Paraaortic lymph node (tissue), 1 donor: ENCODE measurements around the genes NR3C2 and PRSS48.

GRCh38 chr4:144782914-144783236 is 136.9 kb downstream of the HHIP start:
- PRO-cap = no peak

DNA sequence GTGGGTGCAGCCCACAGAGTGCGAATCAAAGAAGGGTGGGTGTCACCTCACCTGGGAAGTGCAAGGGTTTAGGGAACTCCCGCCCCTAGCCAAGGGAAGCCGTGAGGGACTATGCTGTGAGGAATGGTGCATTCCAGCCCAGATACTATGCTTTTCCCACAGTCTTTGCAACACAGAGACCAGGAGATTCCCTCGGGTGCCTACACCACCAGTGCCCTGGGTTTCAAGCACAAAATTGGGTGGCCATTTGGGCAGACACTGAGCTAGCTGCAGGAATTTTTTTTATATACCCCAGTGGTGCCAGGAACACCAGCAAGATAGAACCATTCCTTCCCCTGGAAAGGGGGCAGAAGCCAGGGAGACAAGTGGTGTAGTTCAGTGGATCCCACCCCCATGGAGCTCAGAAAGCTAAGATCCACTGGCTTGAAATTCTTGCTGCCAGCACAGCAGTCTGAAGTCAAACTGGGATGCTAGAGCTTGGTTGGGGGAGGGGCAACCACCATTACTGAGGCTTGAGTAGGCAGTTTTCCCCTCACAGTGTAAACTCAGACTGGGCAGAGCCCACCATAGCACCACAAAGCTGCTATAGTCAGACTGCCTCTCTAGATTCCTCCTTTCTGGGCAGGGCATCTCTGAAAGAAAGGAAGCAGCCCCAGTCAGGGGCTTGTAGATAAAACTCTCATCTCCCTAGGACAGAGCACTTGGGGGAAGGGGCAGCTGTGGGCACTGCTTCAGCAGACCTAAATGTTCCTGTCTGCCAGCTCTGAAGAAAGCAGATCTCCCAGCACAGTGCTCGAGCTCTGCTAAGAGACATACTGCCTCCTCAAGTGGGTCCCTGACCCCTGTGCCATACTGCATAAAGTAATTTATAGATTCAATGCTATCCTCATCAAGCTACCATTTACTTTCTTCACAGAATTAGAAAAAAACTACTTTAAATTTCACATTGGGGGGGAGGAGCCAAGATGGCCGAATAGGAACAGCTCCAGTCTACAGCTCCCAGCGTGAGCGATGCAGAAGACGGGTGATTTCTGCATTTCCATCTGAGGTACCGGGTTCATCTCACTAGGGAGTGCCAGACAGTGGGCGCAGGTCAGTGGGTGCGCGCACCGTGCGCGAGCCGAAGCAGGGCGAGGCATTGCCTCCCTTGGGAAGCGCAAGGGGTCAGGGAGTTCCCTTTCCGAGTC is 163.1 kb downstream of the HHIP start:
- PRO-cap = no peak

- PRO-cap = no peak
Measured at GRCh38 chr4:145137350-145138391, 39.6 kb downstream of the ABCE1 start.

- PRO-cap = no peak
Measured at GRCh38 chr4:145155145-145156151, 24.9 kb downstream of the OTUD4 start.

GRCh38 chr4:145492298-145493054 is 10.8 kb downstream of the SMAD1 start:
- PRO-cap = no peak

DNA sequence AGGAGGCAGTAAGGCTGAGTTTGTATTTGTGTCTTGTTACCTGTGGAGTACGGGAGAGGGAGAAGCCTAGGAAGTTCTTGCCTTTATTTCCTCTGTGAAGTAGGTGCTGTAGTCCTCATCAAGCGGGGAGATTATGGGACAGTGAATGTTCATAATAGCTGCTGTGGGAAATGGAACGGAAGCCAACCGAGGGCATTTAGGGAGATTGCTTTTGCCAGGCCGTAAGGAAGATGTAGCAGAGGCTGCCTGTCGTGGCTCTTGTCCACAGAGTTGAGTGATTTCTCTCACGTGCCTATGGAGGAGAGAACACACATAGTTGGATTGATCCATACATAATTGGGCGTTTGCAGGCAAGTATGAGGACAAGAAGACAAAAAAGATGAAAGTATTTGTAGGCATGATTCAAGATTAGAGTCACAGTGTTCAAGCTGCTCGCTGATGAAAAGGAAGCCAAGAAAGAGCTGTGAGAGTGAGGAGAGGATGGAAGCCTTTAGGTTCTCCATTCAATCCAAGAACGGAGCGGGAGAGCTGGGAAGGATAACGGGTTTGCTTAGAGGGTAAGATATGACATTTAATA is 29.5 kb upstream of the C4orf51 start:
- PRO-cap = no peak

DNA sequence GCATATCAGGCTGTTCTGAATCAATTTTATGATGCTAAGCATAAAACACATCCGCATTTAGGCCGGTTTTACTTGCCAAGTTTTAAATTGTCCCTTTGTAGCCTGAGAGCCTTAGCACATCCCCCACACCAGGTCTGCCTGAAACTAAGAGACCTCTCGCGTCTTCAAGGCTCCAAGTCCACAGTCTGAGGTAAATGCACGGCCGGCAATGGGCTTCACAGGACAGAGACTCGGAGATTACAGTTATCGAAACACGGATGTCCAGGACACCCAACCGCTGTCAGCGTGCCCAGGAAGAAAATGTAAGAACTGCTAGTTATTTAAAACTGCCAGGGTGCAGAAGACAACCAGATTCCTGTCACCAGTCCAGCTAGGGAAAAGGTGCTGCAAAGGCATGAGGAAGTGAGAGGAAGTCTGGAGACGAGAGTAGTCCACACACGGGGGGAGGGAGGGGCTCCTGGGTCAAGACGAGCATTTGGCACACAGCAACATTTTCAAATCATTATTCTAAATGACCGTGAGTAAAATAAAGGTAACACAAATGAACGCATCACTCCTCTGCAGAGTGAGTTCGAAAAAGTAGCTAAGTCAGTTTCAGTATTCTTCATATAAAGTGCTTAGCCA is 28.8 kb downstream of the ZNF827 start:
- PRO-cap = no peak

DNA sequence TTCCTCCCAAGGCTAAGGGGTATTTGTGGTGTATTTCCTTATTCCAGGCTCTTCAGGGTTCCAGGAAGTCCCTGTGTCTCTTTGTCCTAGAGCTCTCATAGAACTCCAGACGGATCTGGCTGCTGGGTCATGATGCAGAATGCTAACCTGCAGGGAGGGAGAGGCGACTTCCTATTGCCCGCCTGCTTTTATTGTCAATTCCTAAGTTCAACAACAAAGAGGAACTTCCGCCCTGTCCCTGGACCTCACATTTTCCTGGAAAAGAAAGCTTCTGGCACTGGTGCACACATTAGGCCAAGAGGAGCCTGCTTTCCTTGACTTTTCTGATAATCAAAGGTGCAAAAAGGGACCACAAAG is 46.0 kb upstream of the ZNF827 start:
- PRO-cap = no peak

GRCh38 chr4:146192087-146192624 is 16.6 kb downstream of the LSM6 start:
- PRO-cap = no peak

DNA sequence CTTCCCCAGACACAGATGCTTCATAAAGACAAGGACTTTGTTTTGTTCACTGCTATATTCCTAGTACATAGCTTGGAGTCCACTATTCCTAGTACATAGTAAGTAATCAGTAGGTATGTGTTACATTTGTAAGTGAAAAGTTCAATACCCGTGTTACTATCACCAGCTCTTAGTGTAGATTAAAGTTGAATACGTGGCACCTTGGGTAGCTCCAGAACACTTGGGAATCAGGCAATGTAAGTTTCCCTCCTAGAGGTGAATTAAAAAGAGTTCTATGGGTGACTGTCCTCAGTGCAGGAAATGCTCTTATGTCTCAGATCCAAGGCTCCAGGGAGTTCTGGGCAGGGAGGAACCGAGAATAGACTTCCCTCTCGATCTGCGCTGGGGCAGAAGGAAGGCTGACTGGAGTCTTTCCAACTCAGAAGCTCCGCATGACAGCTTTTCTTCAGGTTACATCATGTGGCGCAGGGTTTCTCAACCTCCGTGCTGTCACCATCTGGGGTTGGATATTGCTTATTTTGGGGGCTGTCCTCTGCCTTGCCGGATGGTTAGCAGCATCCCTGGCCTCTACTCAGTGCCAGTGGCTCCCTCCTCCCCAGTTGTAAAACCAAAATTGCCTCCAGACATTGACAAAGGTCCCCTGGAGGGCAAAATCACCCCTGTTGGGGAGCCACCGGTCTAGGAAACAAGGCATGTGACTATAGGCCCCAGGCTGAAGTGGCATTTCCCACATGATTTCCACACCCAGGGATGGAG is 21.2 kb downstream of the REELD1 start:
- PRO-cap = no peak

- PRO-cap = no peak
Measured at GRCh38 chr4:147822655-147823107, 90.8 kb downstream of the ARHGAP10 start.

DNA sequence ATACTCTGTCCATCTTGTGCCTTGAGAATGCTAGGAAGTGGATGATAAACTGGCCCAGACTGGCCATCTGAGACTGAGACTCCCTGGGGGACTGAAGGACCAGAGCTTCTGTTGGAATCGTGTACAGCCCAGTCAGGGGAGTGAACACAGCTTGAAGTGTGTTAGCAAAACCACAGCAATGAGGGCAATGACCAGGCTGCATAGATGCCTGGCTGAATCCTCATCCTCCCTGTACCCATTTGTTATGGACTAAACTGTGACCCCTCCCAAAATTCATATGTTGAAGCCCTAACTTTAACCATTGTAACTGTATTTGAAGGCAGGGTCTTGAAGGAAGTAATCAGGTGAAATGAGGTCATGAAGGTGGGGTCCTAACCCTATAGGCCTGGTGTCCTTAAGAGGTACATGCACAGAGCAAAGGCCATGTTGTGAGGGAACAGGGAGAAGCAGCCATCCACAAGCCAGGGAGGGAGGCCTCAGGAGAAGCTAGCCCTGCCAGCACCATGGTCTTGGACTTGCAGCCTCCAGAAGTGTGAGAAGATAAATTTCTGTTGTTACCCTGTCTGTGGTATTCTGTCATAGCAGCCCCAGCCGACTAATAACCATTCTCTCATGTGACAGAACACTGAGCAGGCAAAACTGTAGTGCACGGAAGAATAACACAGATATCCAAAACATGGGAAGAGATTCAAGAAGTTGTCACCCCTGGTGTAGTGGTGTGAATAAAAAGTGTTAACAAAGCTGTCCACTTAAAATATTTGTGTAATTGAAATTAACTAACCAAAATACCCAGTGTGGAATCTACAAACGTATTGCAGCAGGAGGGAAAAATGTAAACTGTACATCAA is 264.8 kb downstream of the ARHGAP10 start:
- PRO-cap = no peak

- PRO-cap = no peak
Measured at GRCh38 chr4:148322227-148323159, 119.7 kb downstream of the NR3C2 start.

DNA sequence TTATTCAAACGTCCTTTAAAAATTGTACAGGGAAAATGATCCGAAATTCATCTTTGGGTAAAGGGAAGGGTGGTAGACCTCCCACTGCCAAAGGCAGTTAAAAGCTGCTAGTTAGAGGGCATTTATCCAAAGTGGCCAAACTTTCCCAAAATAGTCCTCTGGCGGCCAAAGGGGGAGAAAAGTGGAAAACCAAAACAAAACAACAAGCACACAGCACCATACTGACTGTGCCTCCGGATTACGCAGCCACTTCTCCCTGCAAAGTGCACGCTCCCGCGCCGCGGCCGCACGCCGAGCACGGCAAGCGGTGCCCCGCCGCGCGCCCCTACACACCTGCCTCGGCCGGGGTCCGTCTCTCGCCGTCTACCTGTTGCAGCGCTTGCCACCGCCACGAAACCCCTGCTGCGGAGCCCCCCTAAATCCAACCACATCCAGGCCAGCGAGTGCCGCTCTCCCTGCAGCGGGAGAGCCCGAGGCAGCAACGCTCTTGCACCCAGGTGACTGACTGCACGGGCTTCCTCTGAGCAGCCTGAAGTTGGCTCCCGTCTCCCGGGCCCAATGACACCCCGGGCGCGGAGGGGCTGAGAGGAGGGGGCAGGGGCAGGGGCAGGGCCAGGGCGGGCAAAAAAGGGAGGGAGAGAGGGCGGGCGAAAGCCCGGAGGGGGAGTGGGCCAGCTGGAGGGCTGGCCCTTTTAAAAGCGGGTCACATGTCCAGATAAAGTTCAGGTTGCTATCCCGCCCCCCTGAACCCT is at the start of gene NR3C2:
TSS of gene NR3C2 (minus strand) at position 588 of the 752 bp plus-strand sequence.
- PRO-cap = unidirectional peak, plus-strand start at position 224 of the sequence; bidirectional peak, plus-strand start outside the sequence, minus-strand start at position 507 of the sequence

DNA sequence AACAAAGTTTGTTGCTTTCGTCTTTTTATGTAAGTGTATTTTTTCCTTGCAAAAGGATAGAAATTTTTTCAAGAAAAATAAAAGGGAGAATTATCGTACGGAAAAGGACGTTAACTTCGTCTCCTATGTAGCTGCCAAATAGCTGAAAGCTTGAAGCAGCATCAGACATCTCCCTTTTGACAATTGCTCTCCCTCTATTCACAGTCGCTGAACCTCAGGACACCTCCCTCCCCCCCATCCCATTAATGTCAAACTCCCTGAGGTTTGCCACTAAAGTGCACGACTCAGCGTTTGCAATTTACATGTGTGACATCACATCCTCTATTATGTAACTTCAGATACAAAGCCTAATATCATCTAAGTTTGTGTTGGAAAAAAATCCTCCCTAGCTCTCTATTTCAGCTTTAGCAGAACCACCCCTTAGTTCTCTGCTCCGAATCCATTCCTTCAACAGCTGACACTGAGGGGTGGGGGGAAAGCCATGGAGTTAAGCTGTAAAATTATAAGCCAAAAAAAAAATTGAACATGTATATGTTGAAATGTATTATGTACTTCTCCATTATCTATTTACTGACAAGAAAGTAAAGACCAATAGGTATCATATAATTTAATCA is 5.5 kb upstream of the NR3C2 start:
- PRO-cap = unidirectional peak, minus-strand start at position 244 of the sequence

DNA sequence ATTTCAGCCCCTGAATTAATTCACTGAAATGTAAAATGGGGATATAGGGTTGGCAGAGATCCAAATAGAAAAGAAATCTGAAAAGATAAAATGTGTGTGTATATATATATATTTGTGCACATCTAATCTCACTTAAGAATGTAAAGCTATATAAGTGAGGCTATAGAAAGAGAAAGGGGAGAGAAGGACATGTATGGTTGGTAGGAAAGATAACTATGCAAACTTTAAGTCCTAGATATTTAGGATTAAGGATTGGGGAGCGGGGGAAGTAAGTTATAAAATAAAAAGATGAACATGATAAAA is 608.0 kb upstream of the NR3C2 start:
- PRO-cap = no peak

GRCh38 chr4:150583768-150584591 is 2.0 kb downstream of the MAB21L2 start:
- PRO-cap = no peak

DNA sequence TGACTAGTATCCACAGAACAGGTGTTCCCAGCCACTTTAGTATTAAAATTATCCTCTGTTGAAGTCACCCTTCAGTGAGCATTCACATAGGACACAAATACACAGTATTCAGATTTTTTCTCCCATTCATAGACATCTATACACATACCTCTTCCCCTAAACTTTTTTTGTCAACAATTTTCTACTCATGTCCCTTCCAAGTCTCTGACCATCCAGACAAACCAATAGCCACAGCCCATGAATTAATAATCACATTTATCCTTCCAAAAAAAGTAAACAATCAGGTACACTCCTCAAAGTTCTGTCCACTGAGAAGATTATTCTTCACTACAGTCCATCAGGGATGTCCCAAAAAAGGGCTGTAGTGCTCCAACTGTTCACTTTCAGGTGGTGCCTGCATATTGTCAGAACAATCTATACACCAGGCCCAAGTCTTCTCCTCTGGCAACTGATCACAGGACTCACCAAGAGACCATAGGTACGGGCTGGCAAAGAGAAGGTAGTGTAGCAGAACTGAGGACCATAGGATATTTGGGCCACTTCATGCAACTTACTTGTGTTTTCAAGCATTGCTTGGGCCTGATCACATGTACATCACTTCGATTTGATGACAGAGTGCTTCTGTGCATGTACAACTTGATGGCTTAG is 190.0 kb downstream of the MAB21L2 start:
- PRO-cap = no peak

GRCh38 chr4:150828079-150828704 is 186.9 kb downstream of the LRBA start:
- PRO-cap = bidirectional peak, plus-strand start at chr4:150828437, minus-strand start at chr4:150828281

- PRO-cap = no peak
Measured at GRCh38 chr4:151276830-151277261, at the start of gene PRSS48. PRSS48 (plus strand) TSS chr4:151277161.